ENCODE data around the genes L2HGDH and SAV1.

DNA sequence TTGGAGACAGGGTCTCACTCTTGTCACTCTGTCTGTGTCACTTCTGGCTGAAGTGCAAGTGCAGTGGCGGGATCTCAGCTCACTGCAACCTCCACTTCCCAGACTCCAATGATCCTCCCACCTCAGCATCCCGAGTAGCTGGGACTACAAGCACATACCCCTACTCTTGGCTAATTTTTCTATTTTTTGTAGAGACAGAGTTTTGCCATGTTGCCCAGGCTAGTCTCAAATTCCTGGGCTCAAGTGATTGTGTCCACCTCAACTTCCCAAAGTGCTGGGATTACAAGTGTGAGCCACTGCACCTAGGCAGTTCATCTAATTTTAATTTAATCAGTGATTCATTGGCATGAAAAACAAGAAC lies 29.4 kb downstream of the SOS2 start:
- RRBS = no CpG with 5 or more reads among the region's 2 CpGs

DNA sequence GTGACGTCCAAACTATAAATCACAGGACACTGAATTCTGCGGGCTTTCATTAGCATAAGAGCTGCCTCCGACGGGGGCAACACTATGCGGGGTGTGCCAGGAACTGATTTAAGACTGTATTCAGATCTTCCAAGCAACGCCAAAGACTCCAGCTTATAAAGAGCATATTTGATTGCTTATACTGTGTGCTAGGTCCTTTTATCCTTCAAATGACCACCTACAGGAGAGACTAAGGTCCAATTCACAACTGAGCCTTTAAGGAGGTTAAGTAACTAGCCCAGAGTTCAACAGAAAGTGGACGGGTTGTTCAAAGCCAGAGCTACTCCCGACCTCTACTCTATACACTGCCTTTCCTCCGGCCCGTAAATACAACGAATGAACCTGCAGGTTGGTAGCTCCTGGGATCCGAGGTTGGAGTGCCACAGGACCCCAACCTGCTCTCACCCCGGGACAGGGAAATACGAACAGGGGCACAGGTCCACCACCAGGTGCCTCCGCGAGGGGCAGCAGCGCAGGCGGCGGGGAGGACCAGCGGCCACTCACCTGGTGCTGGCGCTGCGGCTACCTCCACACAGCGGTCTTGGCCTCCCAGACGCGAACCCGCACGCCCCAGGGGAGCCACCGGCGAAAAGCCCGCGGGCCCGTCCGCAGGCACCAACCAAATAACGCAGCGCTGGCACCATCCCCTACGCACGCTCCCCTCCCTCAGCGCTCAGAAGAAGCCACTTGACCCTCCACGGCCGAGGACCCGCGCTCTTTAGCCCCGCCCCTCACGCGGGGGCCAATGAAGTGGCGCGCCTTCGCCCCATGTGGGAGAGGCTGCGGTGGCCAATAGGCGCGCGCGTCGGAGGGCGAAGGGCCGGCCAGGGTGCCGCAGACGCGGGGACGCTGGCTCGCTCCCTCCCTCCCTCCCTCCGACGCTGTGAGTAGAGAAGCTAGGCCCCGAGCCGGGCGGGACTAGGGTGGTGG lies at the start of gene L2HGDH:
L2HGDH (minus strand) TSS at position 762 of the 969 bp plus-strand sequence.
- RRBS = under 1% methylated on average over 10 of the region's 66 CpGs

DNA sequence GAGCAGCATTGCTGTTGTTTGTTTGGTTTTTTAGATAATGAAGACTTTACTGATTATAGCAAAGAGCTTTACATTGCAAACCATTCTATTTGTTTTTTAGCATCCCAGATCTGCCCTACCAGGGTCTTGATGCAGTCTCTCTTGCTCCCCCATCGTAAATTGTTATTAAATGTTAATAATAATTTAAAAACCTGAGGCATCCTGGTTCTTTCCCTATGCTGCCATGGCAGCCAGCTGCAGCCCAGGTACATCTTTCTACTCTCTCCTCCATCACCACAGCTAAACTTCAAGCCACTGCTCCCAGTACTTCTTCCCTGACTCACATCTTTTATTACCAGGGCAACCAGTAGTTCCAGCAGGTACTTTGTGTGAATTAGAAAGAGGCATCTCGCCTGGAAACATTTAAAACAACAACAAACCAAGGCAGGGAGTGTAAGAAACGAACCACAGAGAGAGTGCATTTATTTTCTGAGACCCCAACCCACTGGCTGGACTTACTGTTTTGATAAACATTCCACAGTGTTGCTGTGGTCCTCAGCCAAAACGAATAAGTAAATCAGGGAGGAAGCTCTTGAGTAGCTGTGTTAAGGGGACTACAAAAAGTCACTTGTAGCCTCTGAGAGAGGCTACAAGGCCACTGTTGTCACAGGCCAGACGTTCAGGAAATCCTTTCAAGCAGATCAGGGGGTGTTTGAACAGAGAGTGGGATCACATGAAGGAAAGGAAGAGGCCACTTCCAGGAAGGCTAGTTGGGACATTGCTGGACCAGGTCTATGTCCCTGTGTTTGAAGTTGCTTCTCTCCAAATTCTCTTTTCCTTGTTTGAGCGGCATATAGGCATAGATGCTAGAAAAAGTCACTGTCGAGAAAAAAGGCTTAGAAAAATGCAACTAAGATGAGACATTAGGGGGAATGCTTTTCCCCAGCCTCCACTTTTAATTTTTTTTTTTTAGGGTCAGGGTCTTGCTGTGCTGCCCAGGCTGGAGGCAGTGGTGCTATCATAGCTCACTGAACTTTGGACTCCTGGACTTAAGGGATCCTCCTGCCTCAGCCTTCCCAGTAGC lies 33.7 kb downstream of the DMAC2L start:
- RRBS = no CpG with 5 or more reads among the region's 7 CpGs

GRCh38 chr14:50395192-50395740 lies 1.4 kb downstream of the CDKL1 start:
- RRBS = no CpG with 5 or more reads among the region's 4 CpGs

- RRBS = no CpG with 5 or more reads among the region's 6 CpGs
These were observed 18.3 kb upstream of the CDKL1 start for GRCh38 chr14:50414930-50415433.

- RRBS = 2% methylated on average over 18 of the region's 108 CpGs
These were observed at the start of gene SAV1 for GRCh38 chr14:50667891-50669111. SAV1 (minus strand) TSS chr14:50668306.

GRCh38 chr14:50670177-50671040 lies 2.3 kb upstream of the SAV1 start:
- RRBS = no CpG with 5 or more reads among the region's 16 CpGs

DNA sequence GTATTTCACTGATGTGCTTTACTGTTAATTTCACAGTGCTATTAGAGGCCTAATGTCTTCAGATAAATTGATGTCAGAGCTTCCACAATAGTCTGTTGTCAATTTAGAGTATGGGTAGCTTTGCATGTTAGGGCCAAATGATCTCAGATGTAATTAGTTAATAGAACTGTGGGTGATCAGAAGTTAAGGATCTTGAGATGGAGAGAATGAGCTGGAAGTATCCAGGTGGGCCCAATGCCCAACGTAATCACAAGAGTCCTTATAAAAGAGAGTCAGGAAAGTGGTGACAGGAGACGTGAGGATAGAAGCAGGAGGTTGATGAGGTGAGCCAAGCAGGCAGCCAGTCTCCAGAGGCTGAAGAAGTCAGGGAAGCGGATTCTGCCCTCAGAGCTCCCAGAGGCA lies 9.9 kb upstream of the SAV1 start:
- RRBS = no CpG with 5 or more reads among the region's 3 CpGs

GRCh38 chr14:50739658-50740062 lies 71.6 kb upstream of the SAV1 start:
- RRBS = no CpG with 5 or more reads among the region's 2 CpGs

DNA sequence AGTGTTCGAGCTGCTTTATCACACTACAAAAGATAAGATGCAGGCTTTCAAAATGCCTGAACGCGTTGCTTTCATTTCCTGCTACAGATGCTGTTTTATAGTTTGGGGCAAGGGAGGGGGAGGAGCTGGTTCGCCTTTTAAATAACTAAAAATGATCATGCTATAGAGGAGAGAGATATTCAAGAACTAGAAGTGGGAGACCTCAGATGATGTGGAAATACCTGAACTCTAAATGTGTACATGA lies 38.8 kb downstream of the NIN start:
- RRBS = no CpG with 5 or more reads among the region's 4 CpGs

GRCh38 chr14:50822759-50823055 lies 8.3 kb downstream of the NIN start:
- RRBS = no CpG with 5 or more reads among the region's 3 CpGs

- RRBS = no CpG with 5 or more reads among the region's 6 CpGs
These were observed 15.9 kb downstream of the PYGL start for GRCh38 chr14:50928280-50928820.

DNA sequence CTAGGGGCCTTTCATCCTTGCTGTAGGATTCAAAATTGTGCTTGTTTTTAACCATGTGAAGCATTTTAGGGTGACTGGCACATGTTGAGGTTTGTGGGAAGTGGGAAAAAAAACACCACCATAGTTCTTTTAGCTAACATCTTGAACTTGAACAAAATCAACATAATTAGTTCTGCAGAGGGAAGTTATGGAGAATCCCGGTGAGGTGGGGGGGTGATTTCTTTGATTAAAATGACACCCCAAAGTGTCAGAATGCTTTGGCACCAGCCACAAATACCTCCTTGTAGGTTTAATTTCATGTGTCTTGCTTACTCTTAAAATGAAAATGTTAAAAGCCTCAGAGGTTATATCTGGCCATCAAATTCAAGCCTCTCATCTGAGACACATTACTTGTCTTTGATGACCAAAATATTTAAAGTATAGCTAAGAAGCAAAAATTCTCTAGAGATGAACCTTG lies 52.6 kb upstream of the PYGL start:
- RRBS = no CpG with 5 or more reads among the region's 1 CpG

- RRBS = no CpG with 5 or more reads among the region's 2 CpGs
These were observed 60.2 kb upstream of the PYGL start for GRCh38 chr14:51004458-51004893.

DNA sequence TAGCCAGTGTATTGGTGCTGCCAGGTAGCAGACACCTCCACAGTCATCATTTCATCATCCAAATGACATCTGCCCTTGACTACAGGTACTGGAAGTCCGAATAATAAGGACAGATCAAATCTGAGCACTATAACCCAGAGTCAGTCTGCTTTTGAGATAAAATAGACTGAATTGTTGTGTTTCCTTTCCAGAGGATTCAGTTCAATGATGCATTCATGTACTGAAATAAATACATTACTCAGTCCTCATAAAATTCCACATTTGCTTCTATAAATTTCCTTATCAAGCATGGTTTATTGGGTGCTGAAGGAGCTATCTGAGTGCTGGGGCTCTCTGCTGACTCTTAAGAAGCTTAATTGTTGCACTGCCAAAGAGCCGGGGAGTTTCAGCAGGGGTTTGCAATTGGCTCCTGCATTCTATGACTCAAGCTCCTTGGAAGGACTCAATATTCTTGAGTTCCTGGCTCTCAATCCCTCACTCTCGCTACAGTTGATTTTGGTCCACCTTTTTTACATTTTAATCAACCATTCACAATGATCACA lies 69.7 kb upstream of the PYGL start:
- RRBS = no CpG with 5 or more reads among the region's 3 CpGs

DNA sequence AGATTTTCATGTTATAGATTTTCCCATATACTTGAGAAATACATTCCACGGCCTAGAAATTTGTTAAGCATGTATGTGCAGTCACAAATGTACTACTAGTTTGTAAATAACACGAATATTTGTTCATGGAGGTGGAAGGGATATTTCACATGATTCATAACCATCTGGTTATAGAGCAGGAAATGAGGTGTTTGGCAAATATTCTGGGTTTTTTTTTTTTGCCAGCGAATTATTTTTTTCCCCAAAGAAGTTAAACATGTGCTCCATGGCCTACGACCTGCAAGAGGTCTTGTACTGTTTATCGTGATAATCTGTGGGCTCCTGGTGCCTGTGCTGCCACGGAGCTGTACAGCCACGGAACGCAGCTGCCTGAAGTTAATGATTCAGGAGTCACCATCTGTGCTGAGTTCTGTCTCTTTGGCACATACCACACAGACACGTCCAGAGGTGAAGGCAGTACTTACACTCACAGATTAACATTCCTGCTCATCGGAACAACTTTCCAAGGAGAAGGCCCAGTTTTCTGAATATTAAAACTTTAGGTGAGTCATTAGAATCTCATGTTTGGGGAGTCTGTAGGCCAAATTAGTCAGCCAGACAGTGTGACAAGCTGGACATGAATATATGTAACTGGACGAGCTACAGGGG lies 156.3 kb downstream of the TMX1 start:
- RRBS = no CpG with 5 or more reads among the region's 11 CpGs

GRCh38 chr14:51554310-51554975 lies 97.3 kb upstream of the FRMD6 start:
- RRBS = no CpG with 5 or more reads among the region's 8 CpGs

DNA sequence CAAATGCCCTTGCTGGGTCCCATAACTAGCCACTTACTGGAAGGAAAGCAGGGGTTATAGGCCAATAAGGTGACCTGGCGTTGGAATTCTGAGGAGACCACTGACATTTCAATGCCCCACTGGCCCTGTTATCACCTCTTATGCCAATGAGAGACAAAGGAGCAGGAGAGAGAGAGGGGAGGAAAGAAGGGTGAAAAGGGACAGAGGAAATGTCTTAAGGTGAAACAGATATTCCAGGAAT lies 78.6 kb upstream of the FRMD6 start:
- RRBS = no CpG with 5 or more reads among the region's 1 CpG

GRCh38 chr14:51652424-51652967 lies 786 bp downstream of the FRMD6 start:
- RRBS = 1% methylated on average over 15 of the region's 45 CpGs

DNA sequence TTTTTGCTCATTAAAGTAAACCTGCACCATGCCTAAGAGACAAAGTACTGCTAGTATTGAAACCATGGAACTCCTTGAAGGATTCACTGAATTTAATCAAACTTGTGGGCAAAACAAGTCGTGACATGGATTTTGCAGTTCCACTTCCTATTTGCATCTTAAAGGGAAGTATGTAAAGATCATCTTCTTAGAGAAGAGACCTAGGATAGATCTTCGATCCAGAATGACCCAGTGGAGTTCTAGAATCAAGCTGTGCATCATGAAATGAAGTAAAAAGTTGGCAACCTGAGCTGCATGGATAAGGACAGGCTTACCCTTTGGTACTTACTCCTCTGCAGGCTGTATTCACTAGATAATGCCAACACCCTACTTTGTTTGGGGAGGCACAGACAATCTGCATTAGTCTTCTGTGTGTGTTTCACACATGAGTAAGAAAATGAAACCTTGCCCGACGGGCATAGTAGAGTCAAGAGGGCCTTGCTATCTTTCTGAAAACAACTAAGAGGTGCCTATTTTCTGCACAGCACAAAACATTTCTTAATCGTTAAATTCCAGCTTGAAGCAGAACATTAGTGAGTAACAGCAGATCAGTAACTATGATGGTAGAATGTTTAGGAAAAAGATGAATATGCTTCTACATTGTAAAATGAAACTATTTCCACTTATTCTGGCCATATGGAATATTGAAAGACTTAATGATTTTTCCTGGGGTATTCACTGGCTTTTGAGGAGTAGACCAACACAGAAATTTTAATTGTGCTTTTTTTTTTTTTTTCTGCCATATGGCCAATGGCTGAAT lies 2.0 kb downstream of the GNG2 start:
- RRBS = no CpG with 5 or more reads among the region's 5 CpGs